PFSK-1 (cell line): ENCODE results near the genes SDR42E2 and USP31.

DNA sequence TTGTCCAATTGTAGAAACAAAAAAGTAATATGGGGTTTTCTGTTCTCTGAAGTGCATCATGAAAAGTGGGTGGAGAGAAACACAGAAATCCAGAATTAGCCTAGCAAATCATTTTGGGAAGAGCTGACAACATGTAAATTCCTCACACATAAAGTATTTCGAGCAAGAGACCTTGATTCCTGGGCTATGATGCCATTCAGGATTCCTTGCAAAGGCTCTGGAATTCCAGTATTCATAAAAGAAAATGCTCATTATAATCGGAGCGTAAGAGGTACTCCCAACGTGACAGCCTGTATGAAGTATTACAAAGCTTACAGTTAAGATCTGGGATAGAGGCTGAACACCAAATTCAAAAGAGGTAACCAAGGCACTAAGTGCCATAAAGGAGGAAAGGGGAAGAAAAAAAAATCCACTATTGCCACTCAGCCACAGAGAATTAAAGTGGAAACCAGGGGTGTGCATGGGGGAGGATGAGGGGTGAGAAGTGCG, 975 bp downstream of the DCUN1D3 start:
- RRBS: no CpG with 5 or more reads among the region's 5 CpGs

GRCh38 chr16:21066270-21066508, 84.5 kb downstream of the DNAH3 start:
- RRBS: no CpG with 5 or more reads among the region's 2 CpGs

GRCh38 chr16:21599921-21600421, 594 bp downstream of the METTL9 start:
- RRBS: 2% methylated on average over 30 of the region's 57 CpGs

- RRBS: no CpG with 5 or more reads among the region's 20 CpGs
Observed at GRCh38 chr16:21836197-21836634, 21.3 kb downstream of the NPIPB4 start.

GRCh38 chr16:21957250-21957677, 4.1 kb downstream of the UQCRC2 start:
- RRBS: no CpG with 5 or more reads among the region's 5 CpGs

- RRBS: 31% methylated on average over 19 of the region's 45 CpGs
Observed at GRCh38 chr16:22162193-22162790, at the start of gene SDR42E2. SDR42E2 (plus strand) TSS chr16:22162506.

GRCh38 chr16:22188551-22189007, 17.5 kb upstream of the EEF2K start:
- RRBS: no CpG with 5 or more reads among the region's 4 CpGs

DNA sequence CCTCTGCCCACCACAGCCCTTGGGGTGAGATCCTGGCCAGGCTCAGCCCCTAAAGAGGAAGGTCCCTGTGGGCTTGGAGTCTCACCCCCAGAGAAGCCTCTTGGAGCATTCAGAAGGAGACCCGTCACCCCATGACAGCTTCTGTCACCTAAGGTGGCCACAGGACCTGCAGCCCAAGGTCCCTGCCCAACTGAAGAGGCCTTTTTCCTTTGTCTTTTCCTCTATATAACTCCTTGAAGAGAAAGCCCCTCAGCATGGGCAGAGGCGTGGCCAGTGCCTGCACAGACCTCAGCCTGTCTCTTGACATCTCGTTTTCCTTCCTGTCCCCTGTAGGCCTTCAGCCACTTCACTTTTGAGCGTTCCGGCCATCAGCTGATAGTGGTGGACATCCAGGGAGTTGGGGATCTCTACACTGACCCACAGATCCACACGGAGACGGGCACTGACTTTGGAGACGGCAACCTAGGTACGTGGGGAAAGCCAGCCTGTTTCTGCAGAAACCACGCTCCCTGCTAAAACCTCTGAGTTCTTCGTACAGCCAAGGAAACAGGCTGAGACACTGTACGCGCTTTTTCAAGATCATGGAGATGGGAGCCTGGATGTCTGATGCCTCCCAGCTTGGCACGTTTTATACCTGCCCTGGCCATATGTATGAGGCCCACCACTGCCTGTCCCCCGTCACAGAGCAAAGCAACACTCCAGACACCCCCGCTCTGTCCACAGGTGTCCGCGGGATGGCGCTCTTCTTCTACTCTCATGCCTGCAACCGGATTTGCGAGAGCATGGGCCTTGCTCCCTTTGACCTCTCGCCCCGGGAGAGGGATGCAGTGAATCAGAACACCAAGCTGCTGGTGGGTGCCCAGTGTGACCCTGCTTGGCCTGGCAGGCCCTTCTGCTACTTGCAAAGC, 40.0 kb upstream of the POLR3E start:
- RRBS: no CpG with 5 or more reads among the region's 23 CpGs

- RRBS: under 1% methylated on average over 5 of the region's 13 CpGs
Observed at GRCh38 chr16:22297558-22297682, 211 bp downstream of the POLR3E start.

DNA sequence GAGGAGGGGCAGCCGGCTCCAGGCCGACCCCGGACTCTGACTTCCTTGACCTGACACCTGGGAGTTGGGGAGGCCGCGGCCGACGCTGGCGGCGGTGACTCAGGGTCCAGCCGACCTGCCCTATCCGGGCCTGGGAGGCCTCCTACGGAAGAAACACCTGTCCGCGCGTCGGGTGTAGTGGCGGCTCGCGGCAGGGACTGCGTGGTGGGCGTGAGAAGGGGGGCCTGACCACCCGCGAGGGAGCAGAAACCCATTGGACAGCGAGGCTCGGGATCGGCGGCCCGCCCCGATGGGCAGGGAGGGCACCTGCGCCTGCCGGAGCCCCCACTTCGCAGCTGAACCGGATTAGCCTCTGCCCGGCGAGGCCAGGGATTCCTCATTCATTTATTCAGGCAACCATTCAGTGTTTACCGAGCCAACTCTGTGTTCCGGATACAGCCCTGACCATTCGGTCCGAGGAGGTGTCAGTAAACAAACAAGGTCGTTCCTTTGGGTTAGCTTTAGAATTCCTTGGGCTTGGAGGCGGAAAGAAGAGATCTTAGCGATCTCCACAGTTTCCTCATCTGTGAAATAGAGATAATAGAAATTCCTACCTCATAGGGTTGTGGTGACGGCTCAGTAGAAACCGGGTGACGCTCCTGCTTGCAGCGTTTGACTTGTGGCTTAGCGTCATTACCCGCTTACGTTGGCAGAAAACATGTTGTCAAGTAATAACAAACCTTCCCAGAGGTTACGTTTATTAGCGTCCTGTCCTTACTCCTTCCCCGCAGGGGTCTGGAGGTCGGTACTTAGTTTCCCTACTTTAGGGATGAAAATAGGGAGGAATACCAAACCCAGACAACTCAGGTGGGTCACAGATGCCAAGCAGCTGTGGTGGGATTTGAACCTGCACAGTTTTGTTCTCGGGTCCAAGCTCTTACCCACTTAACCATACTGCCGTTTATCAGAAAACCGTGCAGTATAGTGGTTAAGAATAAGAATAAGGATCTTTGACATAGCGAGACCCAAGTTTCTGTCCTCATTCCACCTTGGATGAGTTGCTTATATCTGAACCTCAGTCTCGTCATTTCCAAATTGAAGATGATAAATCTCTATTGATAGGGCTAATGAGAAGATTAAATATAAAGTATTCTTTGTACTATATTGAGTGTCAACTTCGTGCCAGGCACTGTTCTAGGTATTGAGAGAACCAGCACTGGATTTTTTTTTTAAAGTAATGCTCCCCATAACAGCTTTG, 892 bp downstream of the POLR3E start:
- RRBS: under 1% methylated on average over 8 of the region's 59 CpGs

- RRBS: 94% methylated on average over 4 of the region's 19 CpGs
Observed at GRCh38 chr16:22324300-22325086, 27.3 kb downstream of the POLR3E start.

GRCh38 chr16:22346233-22347082, 28.0 kb downstream of the CDR2 start:
- RRBS: no CpG with 5 or more reads among the region's 12 CpGs

DNA sequence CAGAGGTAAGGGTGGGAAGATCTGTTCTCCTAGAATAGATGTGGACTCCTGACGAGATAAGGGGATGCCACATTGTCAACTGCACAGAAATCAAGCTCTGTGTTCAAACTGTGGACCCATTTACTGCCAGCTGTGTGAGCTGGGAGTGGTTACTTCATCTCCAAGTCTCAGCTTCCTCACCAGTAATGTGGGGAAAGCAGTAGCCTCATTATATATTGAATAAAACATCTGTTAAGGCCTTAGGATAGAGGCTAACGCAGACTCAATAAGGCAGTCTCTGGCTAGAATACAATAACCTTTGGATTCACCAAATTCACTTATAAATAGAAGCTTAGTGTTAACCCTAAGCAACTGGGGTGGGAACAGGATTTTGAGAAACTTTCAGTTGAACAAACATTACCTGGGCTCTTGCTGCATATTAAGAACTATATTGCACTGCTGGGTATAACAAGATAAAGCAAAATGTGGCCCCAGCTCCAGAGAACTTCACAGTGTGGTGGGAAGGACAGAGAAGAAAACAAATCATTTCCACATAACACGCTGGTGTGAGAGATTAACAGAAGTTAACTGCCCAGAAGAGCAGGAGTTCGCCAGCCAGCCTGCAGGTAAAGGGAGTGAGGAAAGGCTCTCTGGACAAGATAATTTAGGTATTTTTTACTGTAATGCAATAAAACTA, 57.2 kb downstream of the USP31 start:
- RRBS: no CpG with 5 or more reads among the region's 4 CpGs

- RRBS: no CpG with 5 or more reads among the region's 3 CpGs
Observed at GRCh38 chr16:23119507-23120077, 29.7 kb downstream of the USP31 start.

GRCh38 chr16:23131042-23131519, 18.2 kb downstream of the USP31 start:
- RRBS: no CpG with 5 or more reads among the region's 3 CpGs

- RRBS: no CpG with 5 or more reads among the region's 2 CpGs
Observed at GRCh38 chr16:23132298-23132618, 17.0 kb downstream of the USP31 start.

DNA sequence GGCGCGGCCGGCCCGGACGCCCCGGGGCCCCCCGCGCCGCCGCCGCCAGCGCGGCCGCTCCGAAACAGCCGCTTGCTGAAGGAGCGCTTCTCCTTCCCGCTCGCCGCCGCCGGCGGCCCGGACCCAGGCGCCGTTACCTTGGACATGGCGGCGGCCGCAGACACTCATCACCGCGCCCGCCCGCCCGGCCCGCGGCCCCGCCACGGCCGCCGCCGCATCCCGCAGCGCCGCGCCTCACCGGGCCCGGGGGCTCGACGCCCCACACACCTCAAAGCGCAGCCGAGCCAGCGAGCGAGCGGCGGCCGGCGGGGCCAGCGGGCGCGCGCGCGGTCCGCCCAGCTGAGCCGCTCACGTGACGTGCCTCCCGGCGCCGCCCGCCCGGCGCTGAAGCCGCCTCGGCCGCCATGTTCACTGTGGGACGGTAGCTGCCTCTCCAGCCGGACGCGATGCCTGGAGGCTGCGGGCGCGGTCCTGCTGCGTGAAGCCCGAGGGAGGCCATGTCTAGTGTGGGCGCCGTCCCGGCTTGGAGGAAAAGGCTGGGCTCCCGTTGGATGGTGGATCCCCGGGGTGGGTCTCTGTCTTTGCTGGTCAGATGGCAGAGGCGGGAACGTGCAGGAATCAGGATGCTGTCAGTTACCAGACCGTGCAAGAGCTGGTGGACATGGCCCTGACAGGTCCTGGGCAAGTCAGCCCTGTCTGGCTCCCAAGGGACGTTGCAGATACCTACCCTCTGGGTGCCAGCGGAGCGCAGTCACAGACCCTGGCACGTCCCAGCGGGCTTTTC, at the start of gene USP31:
Gene USP31 (minus strand): TSS at position 328 of the 784 bp plus-strand sequence.
- RRBS: under 1% methylated on average over 77 of the region's 98 CpGs

GRCh38 chr16:23183001-23183538, 525 bp downstream of the SCNN1G start:
- RRBS: 5% methylated on average over 11 of the region's 38 CpGs

DNA sequence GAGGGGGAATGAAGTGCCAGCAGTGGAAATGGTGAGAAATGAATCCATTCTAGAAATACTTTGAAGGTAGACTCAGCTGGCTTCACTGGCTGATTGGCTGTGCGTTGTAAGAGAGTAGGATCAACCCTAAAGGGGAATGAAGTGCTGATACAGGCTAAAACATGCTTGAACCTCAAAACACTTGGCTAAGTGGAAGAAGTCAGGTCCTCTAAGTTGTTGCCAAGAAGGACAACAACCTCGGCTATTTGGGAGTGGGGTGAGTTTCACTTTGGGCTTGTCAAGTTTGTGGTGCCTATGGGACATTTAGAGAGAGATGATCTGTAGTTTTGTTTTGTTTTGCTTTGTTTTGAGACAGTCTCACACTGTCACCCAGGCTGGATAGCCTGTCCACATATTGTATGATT, 24.0 kb upstream of the SCNN1B start:
- RRBS: no CpG with 5 or more reads among the region's 2 CpGs

DNA sequence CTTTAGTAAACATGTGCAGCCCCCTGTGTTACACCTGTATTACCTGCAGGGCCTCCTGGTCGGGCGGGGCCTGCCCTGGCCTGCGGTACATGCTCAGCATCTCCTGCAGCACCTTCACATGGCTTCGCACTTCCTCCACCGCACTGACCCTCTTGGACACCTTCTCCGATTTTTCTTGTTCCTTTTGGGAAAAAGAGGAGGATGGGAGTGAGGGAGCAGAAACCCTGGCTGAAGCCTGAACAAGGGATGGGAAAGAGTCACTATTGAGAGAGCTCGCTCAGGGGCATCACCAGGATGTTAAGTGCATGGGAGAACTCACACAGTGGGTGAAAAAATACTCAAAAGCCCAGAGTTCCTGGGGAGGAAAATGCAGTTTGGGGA, 24.3 kb downstream of the GGA2 start:
- RRBS: no CpG with 5 or more reads among the region's 7 CpGs